ENCODE results near the genes MED12L and P2RY13.

DNA sequence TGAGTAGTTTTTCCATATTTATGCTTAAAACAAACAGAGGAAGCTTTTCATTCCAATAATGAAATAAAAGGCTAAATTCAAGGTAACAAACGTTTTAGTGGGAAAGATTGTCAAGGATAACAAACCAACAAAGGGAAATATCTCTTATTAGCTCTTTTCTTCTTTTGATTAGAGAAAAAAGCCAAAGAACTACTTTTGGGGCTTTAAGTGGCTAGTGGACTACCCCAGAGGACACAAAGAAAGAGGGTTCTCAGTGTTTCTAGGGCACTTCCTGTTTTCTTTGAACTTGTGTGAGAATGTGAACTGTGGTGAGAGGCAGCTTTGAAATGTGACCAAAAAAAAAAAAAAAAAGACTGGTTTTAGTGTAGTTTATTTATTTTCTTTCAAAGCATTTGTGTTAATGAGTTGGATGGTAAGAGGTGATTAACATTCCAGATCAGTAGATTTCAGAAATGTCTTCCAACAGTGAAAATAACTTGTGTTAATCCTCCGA, 32.3 kb downstream of the SELENOT start:
- PRO-cap = no peak
- RAMPAGE, long total RNA, 4 experiments = no peak in any of the 4 experiments

DNA sequence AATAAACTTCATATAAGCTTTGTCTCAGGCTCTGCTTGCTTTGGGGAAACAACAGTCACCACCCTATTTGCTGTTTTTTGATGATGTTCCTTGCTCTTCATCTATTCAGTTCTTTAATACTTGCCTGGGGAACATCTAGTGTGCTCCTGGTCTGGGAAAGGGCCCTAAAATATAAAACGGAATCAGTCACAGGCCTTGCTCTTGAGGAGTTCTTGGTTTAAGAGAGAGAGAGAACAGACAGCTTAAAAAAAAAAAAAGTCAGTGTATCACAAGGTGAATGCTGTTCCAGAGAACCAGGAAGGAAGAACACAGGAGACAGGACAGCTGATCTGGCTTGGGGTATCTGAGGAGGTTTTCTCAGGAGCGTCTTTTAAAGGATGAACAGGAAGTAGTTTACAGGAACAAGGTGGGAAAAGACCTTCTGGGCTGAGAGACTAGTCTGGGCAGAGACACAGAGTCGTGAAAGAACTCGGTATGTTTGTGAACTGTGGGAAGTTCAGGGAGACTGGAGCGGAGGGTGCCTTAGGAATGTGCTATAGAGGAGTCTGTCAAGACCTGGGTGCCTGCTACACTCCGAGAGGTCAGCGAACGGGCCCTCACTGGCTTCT, 21.2 kb upstream of the ERICH6 start:
- PRO-cap = no peak
- RAMPAGE, long total RNA, 4 experiments = no peak in any of the 4 experiments

- PRO-cap = no peak
- RAMPAGE, long total RNA, 4 experiments = no peak in any of the 4 experiments
Observed at GRCh38 chr3:150725470-150726041, 21.8 kb upstream of the ERICH6 start.

- PRO-cap = no peak
- RAMPAGE, long total RNA, 4 experiments = no peak in any of the 4 experiments
Observed at GRCh38 chr3:150733330-150734324, 29.3 kb downstream of the SIAH2 start.

GRCh38 chr3:150739784-150740702, 22.9 kb downstream of the SIAH2 start:
- PRO-cap = no peak
- RAMPAGE, long total RNA, 4 experiments = no peak in any of the 4 experiments

DNA sequence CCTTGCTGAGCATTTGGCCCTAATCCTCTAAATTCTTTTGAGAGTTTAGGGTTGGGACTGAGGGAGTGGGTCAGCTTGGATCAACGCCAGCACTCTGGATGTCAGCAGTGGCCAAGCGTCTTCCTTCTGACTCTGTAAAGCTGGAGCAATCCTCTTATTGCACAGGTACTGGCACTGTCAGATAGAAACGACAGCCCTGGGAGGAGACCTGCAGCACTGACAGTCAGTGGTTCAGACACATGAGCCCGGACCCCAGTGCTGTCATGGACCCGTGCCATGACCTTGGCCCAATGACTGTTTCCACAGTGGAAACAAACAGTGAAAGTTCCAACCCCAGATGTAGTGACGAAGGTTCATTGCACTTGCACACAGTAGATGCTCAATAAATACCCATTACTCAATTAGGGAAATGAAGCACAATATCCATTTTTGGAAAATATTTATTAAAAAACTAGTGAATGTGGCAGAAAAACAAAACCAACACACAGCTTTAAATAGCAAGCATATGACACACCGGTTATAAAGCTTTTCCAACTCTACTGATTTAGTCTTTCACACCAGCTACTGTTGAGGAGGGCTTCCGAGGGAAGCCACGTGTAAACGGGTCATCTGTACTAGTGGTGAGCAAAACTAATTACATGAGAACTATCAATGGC, 22.1 kb downstream of the SIAH2 start:
- PRO-cap = no peak
- RAMPAGE, long total RNA, 4 experiments = no peak in any of the 4 experiments

GRCh38 chr3:150761301-150762246, 1.4 kb downstream of the SIAH2 start:
- PRO-cap = unidirectional peak, plus-strand start at chr3:150762153
- RAMPAGE, long total RNA, 4 experiments = start-site peak on the plus strand in 1 of 4 experiments, at chr3:150761937-150761941 at its widest, 11 reads per replicate

GRCh38 chr3:150764408-150764994, 1.5 kb upstream of the SIAH2 start:
- PRO-cap = no peak
- RAMPAGE, long total RNA, 4 experiments = no peak in any of the 4 experiments

DNA sequence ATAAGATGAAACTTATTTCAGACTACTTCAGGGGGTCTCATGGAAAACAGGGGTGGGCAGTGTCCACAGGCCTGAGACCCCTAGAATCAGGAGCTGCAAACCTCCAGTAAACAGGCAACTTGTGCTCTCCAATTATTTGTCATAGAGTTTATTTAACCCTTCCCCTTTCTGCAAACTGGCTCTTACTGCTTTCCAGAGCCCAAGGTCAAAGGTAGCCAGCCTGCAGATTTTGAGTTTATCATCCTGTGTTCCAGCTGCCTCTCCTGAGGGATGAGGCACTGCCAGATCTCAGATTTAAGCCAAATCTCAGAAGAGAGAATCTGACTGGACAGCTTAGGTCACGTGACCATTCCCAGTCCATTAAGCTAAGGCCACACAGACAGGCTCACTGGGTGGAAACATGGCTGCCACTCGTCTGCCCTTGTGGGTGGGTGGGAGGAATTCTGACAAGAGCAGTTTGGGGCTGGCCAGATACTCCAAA, 8.6 kb upstream of the SIAH2 start:
- PRO-cap = no peak
- RAMPAGE, long total RNA, 4 experiments = no peak in any of the 4 experiments

- PRO-cap = no peak
- RAMPAGE, long total RNA, 4 experiments = no peak in any of the 4 experiments
Observed at GRCh38 chr3:151085395-151085857, at the start of gene MED12L. Gene MED12L, plus strand, starts transcription at chr3:151085664.

DNA sequence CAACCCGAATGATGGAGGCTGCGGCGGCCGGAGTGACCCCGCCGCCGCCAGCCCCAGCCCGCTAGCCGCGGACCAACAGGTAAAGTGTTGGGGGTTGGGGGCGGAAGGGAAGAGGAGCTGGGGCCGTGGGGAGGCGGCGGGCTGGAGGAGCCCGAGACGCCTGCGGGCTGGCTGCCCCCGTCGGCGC, 287 bp downstream of the MED12L start:
- PRO-cap = no peak
- RAMPAGE, long total RNA, 4 experiments = no peak in any of the 4 experiments

GRCh38 chr3:151281631-151281771, 3.2 kb upstream of the P2RY14 start:
- PRO-cap = no peak
- RAMPAGE, long total RNA, 4 experiments = no peak in any of the 4 experiments

GRCh38 chr3:151329300-151329636, at the start of gene P2RY13:
Gene P2RY13, minus strand, starts transcription at chr3:151329549.
- PRO-cap = no peak
- RAMPAGE, long total RNA, 4 experiments = start-site peak on the minus strand in 2 of 4 experiments, at chr3:151329541-151329549 at its widest, 12 to 18 reads per replicate

- PRO-cap = no peak
- RAMPAGE, long total RNA, 4 experiments = no peak in any of the 4 experiments
Observed at GRCh38 chr3:151817091-151817751, 3.3 kb downstream of the AADAC start.

GRCh38 chr3:152159356-152159784, 109.4 kb upstream of the MBNL1 start:
- PRO-cap = no peak
- RAMPAGE, long total RNA, 4 experiments = no peak in any of the 4 experiments

- PRO-cap = no peak
- RAMPAGE, long total RNA, 4 experiments = no peak in any of the 4 experiments
Observed at GRCh38 chr3:152197810-152198472, 70.8 kb upstream of the MBNL1 start.

DNA sequence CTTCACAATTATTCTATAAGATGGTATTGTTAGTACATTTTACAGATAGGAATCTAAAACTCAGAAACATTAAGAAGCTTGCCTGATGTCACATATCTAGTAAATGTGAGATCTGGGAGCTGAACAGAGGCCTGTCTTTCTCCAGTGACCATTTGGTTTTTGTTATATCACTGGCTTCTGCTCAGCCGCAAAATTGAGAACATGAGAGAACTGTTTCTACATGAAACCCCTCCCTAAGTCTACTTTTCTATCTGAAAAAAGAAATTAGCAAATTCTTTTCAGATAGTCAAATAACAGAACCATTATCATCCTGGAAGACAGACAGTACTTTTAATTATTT, 68.2 kb upstream of the MBNL1 start:
- PRO-cap = no peak
- RAMPAGE, long total RNA, 4 experiments = no peak in any of the 4 experiments

GRCh38 chr3:152202950-152203656, 65.6 kb upstream of the MBNL1 start:
- PRO-cap = no peak
- RAMPAGE, long total RNA, 4 experiments = no peak in any of the 4 experiments

- PRO-cap = no peak
- RAMPAGE, long total RNA, 4 experiments = no peak in any of the 4 experiments
Observed at GRCh38 chr3:152256822-152258112, 11.5 kb upstream of the MBNL1 start.

DNA sequence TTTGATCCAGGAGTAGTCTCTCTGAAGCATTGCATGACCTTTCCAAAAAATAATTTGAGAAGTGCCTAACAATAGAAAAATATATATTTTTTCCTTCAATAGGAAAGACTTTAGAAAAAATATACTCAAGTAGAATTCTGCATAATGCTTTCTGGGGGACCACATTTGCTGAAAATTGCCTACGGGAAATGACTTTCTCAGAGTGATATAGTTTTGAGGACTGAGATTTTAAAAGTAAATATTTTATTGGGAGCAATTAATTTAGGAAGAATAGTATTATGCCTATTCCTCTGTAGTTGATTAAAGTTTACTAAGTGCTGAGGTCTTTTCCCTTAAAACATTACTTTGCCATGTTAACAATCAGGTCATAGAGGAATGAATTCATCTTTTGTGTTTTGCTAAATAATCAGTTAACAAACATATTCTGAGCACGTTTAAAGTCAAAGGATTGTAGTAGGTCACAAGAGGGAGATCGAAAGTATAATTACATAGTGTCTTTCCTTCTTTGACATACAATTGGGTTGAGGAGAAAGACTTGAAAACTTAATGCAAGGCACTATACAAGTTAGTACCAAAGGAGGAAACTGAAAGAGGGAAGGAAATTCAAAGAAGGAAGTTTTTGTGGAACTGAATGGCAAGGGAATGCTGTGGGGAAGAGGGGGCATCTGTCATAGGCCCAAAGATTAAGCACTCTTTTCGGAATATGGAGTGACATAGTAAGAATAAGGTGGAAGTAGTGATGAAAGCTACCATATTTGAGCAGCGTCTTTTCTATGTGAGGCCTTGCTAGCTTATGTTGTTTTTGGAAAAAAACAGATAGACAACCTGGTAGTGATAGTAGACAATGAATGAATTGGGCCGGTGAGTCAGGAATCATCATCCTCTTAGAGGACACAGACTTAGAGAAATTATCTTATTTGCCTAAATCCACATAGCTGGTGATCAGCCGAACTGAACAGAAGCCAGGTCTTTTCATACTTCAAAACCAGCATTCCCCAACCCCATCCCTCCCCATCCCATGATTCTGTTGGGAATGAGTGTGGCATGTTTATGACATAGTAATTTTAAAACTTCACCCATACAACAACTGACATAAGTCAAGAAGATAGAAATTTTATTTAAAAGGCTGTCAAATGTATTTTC, 10.0 kb downstream of the MBNL1 start:
- PRO-cap = no peak
- RAMPAGE, long total RNA, 4 experiments = no peak in any of the 4 experiments

Data from suprapubic skin (tissue), 4 donors.